Epidermal melanocyte (primary cell): ENCODE data around the genes RPS6KA2 and CEP43.

- RRBS: no CpG with 5 or more reads among the region's 8 CpGs
These were observed 69.0 kb upstream of the TBXT start for GRCh38 chr6:166236724-166237016.

DNA sequence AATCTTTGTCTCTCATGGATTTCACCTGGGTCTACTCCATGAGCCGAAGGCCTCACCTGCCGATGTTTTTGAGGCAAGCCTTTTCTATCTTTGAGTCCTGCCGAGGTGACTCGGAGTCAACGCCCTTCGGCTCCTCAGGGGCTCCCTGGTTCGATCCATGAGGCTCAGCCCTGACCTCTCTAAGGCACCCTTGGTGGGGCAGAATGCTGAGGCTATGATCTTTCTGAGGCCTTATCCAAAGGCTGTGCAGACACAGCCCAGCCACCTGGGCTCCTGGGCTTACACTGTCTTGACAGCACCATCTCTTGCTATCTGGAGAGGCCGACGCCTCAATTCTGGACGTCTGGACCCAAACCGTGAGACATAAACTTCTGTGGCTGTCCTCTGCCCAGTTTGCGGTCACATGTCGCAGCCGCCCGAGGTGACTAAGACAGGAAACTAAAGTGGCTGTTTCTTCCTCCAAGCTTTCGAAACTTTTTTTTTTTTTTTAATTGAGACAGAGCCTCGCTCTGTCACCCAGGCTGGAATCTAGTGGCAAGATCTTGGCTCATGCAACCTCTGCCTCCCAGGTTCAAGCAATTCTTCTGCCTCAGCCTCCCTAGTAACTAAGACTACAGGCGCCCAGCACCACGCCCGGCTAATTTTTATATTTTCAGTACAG lies 49.4 kb downstream of the PRR18 start:
- RRBS: no CpG with 5 or more reads among the region's 20 CpGs

DNA sequence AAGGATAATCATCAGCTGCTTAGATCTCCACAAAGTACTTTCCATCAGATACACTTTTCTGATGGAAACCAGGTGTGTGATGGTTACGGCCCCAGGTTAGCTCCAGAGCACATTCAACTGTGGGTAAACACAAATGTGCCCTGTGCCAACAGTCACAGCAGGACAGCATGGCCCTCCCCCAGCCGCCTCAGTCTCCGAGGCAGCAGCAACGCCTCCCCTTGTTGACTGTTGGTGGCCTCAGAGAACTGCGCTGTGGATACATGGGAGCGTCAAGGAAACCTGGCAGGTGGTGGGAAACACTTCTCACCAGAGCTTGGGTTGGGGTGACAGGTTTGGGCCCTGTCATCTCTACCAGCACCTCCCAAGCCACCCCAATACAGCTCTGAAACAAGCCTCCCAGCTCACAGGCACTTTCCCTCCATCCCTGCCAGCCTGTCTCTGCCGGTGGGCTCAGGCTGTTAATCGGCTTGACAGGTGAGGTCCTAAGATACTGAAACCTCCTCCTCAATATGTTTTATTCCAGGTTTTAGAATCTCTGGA lies 1.1 kb upstream of the PRR18 start:
- RRBS: no CpG with 5 or more reads among the region's 8 CpGs

GRCh38 chr6:166339283-166339727 lies 3.0 kb downstream of the SFT2D1 start:
- RRBS: no CpG with 5 or more reads among the region's 3 CpGs

DNA sequence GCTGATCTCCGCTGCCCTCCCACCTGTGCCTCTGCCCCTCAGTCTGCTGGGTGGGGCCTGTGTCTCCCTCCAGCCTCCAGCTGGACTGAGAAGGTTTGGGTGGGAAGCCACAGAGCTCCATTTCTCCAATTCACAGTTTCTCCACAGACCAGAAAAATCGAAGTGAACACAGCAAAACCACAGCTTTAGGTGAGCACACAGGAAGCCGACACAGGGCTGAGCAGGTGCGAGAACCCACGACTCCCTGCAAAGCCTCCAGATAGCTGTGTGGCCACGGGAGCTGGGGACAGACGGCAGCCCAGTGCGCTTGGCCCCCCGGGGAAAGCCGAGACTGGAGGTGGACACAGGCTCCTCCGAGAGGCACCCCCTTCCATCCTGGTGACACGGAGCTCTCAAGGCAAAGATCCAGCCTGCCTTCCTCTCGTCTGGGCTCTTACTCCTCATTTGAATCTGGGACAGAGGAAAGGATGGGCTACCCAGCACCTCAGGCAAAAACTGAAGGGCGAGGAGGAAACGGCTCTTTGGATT lies 29.0 kb upstream of the MPC1 start:
- RRBS: no CpG with 5 or more reads among the region's 15 CpGs

DNA sequence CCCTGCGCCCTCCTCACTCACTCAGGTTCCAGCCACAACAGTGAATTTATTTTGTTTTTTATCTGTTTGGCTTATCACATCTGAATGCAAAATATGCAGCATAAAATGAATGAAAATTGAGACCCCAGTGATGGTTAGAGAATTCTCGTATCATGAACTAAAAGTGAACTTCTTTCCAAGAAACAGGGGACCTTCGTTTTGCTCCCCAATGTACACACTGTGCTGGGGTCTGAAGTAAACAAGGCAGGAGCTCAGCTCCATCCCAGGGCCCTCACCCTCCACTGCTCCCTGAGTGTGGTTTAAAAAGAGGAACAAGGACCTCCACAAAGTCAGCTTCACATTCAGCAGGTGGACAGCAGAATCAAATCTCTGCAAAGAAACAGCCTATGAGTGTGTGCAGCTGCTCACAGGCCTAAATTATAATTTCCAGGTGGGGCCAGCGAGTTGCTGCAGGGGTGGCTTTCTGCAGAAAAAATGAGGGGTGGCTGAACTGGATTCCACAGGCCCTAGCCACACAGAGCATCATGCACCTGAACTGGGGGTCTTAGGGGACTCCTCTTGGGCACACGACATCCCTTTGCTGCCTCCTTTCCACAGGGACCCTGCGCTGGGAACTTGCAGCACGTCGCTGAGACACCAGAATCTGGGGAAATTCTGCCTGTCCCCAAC lies 1.6 kb upstream of the RAMACL start:
- RRBS: no CpG with 5 or more reads among the region's 8 CpGs

DNA sequence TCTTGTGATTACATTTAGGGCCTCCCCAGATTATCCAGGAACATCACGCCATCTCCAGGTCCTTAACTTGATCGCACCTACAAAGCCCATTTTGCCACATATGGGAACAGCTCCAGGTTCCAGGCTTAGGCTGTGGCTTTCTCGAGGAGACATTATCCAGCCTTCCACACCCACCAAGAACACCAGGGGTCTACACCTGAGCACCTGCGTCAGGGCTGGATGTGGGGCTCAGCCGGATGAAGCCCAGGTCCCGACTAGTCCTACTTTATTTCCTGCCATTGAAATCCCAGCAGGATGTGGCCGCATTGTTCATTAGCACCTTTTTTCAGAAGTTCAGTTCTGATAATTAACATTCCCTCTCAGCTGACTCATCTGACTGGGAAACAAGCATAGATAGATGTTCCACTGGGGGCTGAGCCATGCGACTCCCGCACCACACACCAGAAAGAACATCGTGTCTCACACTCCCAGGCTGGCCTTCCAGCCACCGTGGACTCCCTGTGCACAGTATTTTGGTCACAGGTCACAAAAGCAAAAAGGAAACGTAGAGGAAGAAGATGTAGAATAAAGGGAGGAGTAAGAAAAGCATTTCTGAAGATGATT lies 12.1 kb downstream of the RPS6KA2 start:
- RRBS: no CpG with 5 or more reads among the region's 12 CpGs

DNA sequence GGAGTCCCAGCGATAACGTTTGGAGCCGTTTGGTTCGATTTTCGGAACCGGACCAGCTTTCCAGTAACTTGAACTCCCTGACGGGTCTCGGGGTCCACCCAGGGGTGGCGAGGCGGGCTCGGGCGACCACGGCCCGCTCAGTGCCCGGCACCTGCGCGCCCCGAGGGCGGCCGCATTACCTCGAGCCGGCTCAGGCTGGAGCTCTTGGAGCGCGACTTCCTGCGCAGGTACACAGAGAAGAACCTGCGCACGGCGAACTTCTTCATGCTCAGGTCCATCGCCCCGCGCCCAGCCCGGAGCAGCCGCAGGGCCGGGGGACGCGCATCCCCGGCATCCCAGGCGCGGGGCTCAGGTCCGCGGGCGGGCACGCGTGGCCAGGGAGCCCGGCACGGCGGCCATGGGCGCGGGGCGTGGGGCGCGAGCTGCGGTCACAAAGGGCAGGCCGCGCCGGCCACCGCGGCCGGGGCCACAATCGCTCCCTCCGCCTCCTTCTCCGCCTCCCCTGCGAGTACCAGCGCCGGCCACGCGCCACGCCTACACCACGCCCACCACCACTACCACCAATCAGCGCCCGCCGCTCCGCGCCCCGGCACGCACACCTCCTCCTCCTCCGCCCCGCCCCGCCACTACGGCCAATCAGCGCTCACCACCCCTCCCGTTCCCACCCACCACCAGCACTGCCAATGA lies at the start of gene RPS6KA2:
TSS of gene RPS6KA2 (minus strand) at position 510 of the 687 bp plus-strand sequence.
- RRBS: 2% methylated on average over 56 of the region's 82 CpGs

- RRBS: no CpG with 5 or more reads among the region's 17 CpGs
These were observed 29.7 kb upstream of the RPS6KA2 start for GRCh38 chr6:166656733-166657259.

DNA sequence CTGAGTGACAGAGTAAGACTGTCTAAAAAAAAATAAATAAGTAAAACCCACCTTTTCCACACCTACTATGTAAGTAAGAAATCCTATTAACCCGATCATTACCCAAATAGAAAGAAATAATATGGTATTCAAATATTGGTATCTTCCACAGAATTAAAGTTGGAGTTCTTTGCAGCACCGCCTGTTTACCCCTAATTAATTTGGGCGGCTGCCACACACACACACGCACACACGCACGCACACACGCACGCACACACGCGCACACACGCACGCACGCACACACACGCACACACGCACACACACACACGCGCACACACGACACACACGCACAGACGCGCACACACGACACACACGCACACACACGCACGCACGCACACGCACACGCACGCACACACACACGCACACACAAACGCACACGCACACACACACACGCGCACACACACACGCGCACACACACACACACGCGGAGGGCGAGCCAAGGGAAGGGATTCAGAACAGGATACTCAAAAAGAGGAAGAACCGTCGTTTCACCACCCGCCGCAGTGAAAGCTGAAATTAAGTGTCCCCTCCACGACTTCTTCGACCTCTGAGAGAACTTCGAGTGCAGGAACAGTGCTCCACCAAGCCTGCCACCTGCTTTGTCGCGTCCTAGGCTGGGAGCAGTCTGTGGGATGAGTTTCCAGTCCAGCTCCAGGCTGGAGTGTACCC lies 1.2 kb downstream of the RNASET2 start:
- RRBS: no CpG with 5 or more reads among the region's 48 CpGs

- RRBS: 2% methylated on average over 24 of the region's 103 CpGs
These were observed at the start of gene CEP43 for GRCh38 chr6:166999146-167000229. Gene CEP43, plus strand, starts transcription at chr6:166999397.

- RRBS: no CpG with 5 or more reads among the region's 6 CpGs
These were observed 24.1 kb upstream of the CCR6 start for GRCh38 chr6:167098793-167099292.

- RRBS: no CpG with 5 or more reads among the region's 7 CpGs
These were observed 166.8 kb downstream of the TTLL2 start for GRCh38 chr6:167491696-167492052.

DNA sequence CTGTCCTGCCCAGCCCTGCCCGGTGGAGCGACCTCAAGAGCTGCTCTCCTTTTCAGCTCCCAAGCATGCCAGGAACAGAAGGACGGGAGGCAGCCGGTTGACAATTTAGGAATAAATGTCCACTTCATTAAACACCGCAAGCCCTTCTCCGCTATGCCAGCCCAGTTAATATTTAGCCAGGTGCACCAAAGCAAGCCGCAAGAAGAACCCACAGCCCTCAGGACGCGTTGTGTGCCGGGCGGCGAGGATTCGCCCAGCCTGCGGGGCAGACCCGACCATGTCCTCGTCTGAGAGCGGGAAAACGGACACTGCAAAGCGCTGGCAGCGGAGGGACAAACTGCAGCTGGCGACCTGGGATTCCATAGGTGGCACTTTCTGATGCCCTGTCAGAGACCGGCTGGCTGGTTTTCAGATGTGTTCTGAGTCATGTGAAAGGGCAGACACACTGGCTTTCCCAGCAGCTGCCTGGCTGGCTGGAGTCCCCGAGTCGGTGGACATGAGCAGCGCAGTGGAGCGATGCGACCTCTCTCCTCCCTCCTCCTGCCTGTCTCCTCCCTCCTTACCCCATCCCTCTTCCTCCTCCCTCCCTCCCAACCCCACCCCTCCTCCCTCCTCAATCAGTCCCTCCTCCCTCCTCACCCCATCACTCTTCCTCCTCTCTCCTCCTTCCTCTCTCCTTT lies 222.0 kb downstream of the TTLL2 start:
- RRBS: no CpG with 5 or more reads among the region's 27 CpGs

DNA sequence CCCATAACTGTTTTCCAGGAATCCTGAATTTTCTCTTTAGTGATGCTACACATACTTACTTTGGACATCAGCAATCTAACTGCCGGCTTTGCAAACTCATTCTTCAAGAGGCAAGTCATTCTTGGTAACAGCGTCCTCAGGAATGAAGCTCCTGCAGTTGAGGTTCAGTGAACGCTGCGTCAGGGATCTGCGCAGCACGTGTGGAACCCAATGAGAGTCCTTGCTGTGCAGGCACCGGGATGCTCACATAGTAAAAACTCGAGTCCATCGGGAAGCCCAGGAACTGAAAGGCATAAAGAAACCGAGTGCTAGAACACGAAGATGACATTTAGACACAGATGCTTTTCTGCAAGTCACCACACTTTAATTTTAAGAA lies 2.2 kb upstream of the AFDN start:
- RRBS: no CpG with 5 or more reads among the region's 11 CpGs

- RRBS: no CpG with 5 or more reads among the region's 4 CpGs
These were observed 23.2 kb downstream of the AFDN start for GRCh38 chr6:167849726-167850487.

DNA sequence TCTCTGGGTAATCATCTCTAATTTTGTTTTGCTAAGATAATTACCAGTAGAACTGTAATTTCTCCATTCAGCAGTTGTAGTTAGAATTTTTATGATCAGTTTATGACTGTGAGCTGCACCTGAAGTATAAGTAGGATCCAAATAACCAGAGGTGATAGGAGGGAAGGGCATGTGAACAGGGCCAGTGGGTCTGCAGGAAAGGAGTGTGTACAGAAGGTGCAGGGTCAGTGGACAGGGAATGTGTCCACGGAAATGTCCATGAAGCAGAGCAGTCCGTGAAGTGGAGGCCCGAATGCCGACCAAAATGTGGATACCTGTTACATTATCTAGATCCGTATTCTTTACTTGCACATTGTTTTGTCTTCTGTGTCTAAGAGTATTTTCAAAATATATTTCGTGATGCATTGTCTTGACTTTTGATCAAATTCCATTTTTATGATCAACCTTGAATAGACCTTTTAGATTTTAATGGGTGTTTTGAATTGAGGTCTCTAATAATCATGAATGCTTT lies 60.5 kb upstream of the KIF25 start:
- RRBS: no CpG with 5 or more reads among the region's 6 CpGs

GRCh38 chr6:167971252-167971811 lies 26.1 kb upstream of the KIF25 start:
- RRBS: no CpG with 5 or more reads among the region's 3 CpGs

DNA sequence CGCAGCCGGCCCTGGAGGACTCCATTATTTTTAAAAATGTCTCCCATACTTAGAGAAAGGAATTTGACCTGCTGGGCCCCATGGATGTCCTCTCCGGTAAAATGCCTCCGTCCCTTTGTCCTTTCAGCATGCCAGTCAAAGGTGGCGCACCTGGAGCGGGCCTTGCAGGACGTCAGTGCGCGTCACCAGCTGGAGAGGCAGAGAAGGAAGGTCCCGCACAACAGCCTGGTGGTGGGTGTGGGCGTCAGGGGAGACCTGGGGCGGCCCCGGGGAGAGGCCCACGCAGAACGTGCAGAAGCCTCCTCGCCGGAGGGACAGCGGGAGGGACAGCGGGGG lies 1.1 kb upstream of the KIF25 start:
- RRBS: 73% methylated on average over 4 of the region's 19 CpGs

GRCh38 chr6:168102311-168102939 lies 23.4 kb upstream of the FRMD1 start:
- RRBS: no CpG with 5 or more reads among the region's 9 CpGs